Smooth muscle cell (in vitro differentiated cells): ENCODE measurements around a stretch of chr18.

GRCh38 chr18:6557057-6557843, 142.5 kb upstream of the L3MBTL4 start:
- RAMPAGE, long total RNA = no peak

- RAMPAGE, long total RNA = no peak
Measured at GRCh38 chr18:6731118-6731780, 1.7 kb downstream of the ARHGAP28 start.

- RAMPAGE, long total RNA = no peak
Measured at GRCh38 chr18:6810535-6810935, 81.0 kb downstream of the ARHGAP28 start.

DNA sequence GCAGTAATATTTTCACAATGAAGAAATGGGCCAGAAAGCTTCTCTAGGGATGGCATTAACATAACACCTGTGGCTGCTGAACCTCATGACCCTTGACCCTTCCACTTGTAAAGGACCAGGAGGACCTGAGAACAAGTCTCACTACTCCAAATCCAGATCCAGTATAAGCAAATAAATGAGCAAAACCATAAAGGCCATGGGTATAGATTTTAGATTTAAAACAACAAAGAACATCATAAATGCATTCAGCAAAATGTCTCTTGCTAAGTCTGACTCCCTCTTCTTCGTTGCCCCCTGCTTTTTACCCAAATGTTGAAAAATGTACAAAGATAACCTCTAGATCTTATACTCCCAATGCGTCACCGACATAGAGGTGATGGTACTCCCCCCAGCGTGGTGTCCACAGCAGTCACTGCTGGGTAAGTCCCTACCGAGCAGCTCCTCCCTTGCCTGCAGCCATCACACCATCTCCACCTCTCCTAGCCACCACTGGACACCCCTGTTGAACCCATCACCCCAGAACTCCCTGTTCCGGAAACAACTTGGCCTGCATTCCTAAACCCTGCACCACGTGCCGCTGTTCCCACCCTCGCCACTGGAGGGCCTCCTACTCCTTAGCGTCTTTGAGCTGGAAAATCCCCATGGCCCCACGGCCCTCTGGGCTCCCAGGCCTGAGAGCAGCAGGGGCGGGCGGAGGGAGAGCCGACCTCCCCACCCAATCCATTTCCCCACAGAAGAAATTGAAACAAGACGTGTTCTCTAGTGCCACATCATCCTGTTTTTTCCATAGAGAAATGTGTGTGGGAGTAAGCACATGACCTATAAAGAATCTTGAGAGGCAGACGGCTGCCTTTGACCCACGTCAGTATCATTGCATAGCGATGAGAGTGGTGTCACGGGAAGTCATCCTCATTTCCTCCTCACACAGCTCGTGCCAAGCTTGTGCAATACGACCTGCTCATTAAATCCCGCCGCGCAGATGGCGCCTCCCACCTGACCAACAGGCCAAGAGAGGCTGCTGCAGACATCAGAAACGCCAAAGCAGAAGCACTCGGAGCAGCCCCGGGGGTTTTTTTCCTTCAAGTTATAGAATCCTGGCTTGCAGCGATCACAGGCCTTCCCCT, 79.4 kb downstream of the LAMA1 start:
- RAMPAGE, long total RNA = no peak

DNA sequence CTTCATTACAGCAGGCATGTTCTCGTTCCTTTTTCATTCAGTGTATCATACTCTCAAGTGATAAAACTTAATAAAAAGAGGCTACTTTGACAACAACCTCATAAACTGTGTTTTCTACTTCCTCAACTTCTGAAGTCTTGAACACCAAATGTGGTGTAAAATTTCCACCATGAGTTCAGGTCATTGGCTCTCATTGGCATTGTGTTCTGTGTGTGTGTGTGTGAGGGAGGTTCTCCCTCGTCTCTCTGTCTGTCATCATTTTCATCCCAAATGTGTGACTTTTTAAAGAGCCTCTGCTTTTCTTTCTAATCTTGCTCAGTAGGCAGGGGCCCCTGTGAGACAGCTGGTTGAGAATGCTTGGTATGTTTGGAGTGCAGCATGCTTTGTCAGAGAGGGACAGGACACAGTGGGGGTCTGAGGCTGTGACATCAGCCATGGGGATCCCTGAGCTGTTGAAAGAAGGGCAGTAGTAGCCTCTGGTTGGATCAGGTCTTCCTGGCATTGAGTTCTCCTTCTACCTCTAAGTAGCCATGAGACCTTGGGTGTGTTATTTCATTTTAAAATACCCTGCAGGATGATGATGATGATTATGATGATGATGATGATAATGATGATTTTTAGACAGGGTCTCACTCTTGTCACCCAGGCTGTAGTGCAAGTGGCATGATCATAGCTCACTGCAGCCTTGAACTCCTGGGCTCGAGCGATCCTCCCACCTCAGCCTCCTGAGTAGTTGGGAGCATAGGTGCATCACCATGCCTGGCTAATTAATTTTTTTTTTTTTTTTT, 10.6 kb downstream of the PTPRM start:
- RAMPAGE, long total RNA = no peak

DNA sequence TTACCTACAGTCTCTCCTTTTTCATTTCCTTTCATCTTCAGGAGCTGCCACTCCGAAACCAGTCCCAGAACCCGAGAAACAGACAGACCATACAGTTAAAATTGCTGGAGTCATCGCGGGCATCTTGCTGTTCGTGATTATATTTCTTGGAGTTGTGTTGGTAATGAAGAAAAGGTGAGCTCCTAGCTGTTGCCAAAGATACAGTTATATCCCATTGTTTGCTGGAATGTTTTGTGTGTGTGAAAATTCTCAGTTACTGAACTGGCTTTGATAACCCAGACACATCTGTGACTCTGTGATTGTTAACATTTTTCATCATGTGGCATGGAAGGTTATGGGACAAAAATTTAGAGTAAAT, 465.7 kb upstream of the RAB12 start:
- RAMPAGE, long total RNA = no peak

DNA sequence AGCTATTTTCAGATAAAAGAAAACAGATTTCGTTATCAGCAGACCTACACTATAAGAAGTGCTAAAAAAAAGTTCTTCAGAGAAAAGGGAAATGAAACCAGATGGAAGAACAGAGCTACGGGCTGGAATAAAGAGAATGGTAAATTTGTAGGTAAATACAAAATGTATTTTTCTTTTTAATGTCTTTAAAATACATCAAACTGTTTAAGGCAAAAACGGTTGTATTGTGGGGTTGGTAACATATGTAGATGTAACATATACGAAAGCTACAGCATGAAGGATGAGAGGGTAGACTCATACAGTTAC, 5.5 kb upstream of the RAB12 start:
- RAMPAGE, long total RNA = no peak

- RAMPAGE, long total RNA = no peak
Measured at GRCh38 chr18:8632722-8633536, 23.7 kb downstream of the RAB12 start.

DNA sequence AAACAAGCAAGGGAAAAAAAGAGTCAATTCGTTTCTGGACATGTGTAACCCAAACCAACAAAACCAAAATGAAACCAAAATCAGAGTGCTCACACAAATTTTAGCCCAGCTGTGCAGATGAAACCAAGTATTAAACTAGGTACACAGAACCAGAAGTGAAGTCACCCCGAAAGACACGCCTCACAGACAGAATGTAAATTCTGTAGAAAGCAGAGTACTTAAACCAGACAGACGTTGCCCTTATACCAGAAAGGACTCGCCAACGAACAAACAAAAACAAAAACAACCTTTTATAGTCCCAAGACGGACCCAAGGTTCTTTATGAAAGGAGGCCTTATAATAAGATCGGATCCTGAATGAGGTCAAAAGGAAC, 31.9 kb upstream of the MTCL1 start:
- RAMPAGE, long total RNA = no peak

- RAMPAGE, long total RNA = no peak
Measured at GRCh38 chr18:8730517-8730772, 25.1 kb downstream of the MTCL1 start.

DNA sequence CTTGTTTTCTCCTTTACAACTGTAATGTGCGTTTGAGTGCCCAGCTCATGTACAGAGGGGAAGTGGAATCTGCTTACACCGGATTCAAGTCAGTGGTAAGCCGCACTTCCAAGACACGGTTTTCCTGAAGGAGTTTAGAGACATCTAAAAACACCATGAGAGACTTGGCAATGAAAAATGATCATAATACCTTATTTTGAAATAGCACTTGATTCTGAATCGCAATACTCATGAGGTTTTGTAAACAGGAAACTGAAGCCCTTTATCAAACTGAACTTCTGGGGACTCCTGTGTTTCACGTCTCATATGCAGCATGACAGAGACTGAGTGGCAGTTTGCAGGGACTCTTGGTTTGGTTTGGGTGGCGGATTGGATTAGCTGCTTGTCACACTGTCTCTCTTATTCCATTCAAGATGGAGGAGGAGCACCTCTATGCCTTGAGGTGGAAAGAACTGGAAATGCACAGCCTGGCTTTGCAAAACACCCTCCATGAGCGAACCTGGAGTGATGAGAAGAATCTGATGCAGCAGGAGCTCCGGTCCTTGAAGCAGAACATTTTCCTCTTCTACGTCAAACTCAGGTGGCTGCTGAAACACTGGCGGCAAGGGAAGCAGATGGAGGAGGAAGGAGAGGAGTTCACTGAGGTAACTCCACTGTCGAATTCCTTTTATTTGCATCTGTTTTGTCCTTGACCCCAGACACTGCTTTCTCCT, 90.6 kb downstream of the MTCL1 start:
- RAMPAGE, long total RNA = no peak

GRCh38 chr18:8798607-8799329, 93.4 kb downstream of the MTCL1 start:
- RAMPAGE, long total RNA = no peak

GRCh38 chr18:8890945-8891448, 185.6 kb downstream of the MTCL1 start:
- RAMPAGE, long total RNA = no peak

GRCh38 chr18:8911732-8912172, 190.7 kb upstream of the NDUFV2 start:
- RAMPAGE, long total RNA = no peak

DNA sequence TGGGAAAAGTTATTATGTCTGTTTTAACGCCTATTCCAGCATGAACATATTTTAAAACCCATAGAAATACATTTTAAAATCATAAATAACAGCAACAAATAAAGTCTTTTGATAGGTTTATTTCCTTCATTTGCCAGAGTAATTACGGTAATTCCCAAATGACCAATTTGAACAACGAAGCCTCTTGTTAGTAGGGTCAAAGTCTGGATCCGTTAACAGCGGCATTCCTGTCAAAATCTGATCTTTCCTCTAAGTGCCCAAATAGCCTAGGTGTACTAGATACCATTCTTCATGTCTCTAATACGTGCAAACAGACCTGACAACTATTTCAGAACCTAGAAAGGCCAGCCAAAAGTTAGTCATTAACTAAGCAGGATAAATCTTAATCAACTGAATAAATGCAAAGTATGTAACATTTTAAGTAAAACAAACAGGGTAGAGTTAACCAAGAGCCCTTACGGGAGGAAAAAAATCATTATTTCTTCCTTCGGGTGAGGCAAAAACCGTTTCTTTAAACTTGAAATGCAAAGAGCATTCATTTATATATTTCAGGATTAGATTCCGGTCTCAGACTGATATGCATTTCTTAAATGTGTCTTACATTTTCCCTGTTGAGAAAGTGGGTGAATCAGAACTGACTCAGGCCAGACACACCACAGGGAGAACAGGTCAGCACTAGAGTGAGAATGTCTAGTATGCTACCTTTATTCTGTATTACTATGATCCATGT, 141.7 kb upstream of the NDUFV2 start:
- RAMPAGE, long total RNA = no peak

GRCh38 chr18:8989147-8989603, 113.3 kb upstream of the NDUFV2 start:
- RAMPAGE, long total RNA = no peak

- RAMPAGE, long total RNA = no peak
Measured at GRCh38 chr18:9094569-9095152, 7.8 kb upstream of the NDUFV2 start.

GRCh38 chr18:9095153-9095675, 7.3 kb upstream of the NDUFV2 start:
- RAMPAGE, long total RNA = no peak

DNA sequence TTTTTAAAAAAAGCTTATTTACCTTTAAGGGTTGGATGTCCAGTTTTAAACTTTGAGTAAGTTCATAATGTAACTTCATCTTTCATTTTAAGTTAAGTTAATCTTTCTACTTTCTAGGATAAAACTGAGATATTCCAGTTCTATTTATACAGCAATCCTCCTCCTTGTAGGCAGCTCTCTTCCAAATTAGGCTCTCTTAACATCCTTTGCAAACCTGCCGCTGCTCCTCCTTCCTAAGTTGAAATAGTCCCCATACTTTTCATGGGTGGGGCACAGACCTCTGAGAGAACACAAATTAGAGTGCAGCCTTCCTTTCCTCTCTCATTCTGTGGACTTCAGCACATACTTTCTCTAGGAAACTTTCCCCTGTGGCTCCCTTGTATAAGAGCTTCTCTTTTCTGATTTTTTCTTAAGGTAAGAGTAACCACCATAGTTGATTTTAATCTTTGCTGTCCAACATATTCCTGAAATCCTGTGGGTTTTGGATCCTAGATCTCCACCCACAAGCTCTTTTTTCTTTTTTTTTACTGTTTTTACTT, 28.3 kb downstream of the TWSG1 start:
- RAMPAGE, long total RNA = no peak

GRCh38 chr18:9433894-9434218, 41.5 kb upstream of the RALBP1 start:
- RAMPAGE, long total RNA = no peak